AG09319 (cell line): ENCODE measurements around the gene VWA8.

- RRBS = no CpG with 5 or more reads among the region's 4 CpGs
Observed at GRCh38 chr13:41004652-41005368, 14.3 kb downstream of the ELF1 start.

DNA sequence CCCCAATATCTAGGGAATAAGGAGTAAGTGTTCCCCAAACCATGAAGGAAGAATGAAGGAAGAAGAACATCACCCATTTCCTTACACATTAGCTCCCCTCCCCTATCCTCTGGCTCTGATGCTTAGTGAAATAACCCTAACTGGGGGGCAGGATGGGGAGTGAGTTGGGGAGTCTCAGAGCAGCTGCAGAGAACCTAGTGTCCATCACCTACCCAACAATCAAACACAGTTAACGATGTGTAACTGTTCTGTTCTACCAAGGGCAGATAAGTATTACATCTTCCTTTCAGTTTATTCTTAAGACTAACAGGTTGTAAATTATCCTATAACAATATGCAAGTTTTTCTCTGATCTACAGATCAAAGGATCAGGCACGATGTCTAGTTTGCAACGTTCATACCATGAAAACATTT lies 12.8 kb downstream of the ELF1 start:
- RRBS = no CpG with 5 or more reads among the region's 3 CpGs

GRCh38 chr13:41356709-41357088 lies 45.6 kb downstream of the NAA16 start:
- RRBS = no CpG with 5 or more reads among the region's 4 CpGs

DNA sequence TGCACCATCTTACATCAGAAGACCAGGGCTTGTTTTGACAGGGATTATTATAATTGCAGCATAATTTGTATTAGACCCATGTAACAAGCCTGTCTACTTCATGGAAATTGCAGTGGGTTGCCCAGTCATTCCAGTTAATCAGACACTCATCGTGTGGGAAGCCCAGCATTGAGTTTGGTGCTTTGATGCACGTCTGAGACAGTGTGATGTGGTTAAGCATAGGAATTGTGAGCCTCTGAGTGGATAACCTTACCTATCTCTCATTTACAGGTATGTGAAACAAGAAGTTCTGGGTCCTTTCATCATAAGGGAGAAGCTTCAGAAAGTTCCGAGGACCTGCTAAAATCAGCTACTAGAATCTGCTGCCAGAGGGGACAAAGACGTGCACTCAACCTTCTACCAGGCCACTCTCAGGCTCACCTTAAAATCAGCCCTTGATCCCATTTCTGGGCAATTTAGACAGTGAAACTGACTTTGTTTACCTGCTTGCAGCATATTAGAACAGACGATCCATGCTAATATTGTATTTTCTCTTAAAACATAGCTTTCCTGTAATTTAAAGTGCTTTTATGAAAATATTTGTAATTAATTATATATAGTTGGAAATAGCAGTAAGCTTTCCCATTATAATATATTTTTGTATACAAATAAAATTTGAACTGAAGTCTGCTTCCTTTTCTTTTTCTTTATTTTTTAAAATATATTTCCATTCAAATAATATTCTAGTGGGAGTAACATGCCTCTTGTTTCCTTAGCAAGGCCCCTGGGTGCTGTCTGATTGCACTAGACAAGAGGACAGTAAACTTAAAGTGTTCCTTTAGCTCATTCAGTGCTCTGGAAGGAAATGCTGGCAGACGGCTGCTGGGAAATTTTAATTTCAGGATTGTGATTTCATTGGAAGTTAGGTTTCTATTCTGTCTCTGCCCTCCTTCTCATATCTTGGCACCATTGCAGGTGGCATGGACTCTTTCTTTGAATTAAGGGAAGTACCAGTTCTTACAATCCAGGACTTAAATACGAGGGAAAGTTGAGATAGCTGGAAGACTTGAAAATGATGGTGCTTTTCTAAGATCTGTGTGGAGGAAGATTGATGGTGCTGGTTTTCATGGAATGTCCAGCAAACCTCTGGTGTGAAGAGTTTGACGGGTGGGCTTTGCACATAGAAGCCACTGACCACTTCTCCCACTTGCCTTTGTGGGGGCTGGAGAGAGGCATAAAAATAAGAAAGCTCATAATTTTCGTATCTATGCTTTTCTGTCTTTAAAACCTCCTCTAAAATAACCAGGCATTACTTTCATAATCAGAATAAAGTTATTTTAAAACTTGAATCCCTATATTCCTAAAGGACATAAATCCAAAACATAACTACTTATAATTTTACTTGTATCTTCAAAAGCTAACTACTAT lies 13.4 kb downstream of the RGCC start:
- RRBS = no CpG with 5 or more reads among the region's 9 CpGs

- RRBS = no CpG with 5 or more reads among the region's 2 CpGs
Observed at GRCh38 chr13:41488167-41488567, 30.8 kb downstream of the RGCC start.

GRCh38 chr13:41622521-41623534 lies 165.5 kb downstream of the RGCC start:
- RRBS = no CpG with 5 or more reads among the region's 6 CpGs

DNA sequence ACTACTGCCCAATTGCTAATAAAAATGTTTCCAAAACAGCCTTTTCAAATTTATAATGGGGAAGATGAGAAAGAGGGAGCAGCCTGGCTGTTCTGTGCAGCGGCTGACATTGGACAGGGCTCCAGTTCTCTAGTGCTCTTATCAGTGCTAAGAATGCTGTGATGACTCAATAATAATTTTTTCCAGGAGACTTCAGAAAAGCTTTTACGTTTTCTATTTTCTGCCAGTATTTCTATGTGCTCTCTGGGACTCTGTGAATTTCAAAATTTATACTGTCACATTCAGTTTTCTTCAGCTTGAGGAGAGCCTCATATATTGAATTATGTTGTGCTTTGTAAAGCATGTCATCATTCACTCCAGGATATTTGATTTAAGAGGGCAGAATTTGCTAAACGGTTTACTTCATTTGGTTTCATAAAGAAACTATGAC lies 209.6 kb downstream of the VWA8 start:
- RRBS = no CpG with 5 or more reads among the region's 3 CpGs

GRCh38 chr13:41891361-41891874 lies 69.5 kb downstream of the VWA8 start:
- RRBS = no CpG with 5 or more reads among the region's 8 CpGs

DNA sequence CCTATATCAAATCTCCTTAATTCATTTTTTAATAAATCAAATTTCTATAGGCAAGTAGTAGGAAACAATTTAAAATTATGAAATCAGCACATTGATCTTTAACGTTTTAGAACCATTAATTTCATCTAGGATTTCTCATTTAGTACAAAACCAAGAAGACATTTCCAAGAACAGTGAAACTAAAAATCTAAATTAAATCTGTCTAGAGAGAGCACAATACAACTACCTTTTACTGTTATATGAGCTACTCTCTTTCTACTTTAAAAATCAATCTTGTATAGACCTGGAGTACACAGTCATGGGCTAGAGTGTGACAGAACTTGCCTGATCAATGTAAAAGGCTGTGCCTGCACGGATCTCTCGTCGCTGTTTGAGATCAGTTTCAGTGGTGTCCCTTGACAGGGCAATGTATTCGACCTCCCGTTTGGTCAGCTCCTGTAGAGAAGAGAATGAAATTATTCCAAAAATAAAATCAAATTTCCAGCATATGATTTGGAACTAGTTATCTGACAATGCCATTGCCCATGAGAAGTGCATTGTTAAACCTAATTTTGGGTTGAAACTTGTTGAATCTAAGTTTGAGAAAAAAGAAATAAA lies 53.5 kb downstream of the VWA8 start:
- RRBS = no CpG with 5 or more reads among the region's 6 CpGs

DNA sequence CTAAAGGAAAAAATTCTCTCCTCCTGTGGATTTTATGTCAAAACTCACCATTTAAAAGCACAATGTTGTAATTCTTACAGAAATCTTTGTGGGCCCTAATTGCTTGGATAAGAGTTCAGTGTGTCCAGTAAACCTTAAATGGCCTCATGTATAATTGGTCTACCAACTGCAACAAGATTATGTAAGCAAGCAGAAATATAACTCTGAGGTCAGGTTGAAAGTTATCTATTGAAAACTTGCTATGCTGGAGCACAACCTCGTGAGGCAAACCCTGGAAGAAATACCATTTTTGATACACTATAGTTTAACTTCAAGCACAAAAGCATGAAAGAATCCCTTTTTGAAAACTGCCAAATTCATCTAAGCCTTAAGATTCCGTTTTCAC lies 21.9 kb downstream of the VWA8 start:
- RRBS = no CpG with 5 or more reads among the region's 2 CpGs

DNA sequence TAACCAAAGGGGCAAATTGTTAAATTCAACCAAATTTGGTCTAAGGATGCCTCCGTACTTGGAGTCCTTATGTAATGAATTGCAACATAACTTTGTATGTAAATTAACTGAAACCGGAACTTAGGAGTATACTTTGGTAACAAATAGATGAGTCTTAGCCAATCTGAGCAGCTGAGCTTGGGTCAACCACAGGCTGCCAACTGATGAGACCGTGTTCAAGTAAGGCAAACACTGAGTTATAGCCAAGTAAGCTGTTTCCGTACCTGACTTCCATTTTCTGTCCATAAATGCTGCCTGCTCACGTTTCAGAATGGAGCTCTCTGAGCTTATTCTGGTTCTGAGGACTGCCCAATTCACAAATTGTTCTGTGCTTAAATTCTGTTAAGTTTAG lies 5.3 kb downstream of the VWA8 start:
- RRBS = no CpG with 5 or more reads among the region's 5 CpGs

- RRBS = 2% methylated on average over 5 of the region's 46 CpGs
Observed at GRCh38 chr13:41961038-41961761, at the start of gene VWA8. Gene VWA8 (minus strand): TSS chr13:41961109.

GRCh38 chr13:42039807-42040784 lies 8.4 kb upstream of the DGKH start:
- RRBS = under 1% methylated on average over 42 of the region's 104 CpGs

DNA sequence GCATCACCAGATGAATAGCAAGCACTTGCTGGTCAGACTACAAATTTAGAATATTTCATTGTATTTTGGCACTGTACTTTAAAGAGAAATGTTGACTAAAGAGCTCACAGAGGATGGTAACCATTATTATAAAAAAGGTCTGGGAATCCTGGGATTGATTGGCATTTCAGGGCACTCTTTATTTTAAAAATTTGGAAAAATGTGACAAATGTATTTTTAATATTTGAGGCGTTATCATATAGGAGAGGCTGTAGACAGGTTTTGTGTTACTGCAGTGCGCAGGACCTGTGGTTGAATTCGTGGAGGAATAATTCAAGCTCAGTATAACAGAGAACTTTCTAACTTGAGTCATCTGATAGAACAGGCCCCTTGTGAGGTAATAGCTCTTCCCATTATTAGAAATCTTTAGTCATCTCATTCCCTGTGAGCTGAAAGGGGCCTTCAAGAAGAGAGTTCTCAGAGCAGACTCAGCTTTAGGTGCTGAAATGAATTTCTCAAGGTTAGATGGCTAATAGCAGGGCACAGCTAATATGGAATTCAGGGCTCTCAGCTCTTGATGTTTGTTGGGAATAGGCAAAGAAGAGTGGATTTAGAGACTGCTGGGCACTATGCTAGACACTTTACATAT lies 89.3 kb downstream of the DGKH start:
- RRBS = no CpG with 5 or more reads among the region's 3 CpGs

GRCh38 chr13:42303344-42304147 lies 31.6 kb downstream of the AKAP11 start:
- RRBS = no CpG with 5 or more reads among the region's 7 CpGs

- RRBS = no CpG with 5 or more reads among the region's 10 CpGs
Observed at GRCh38 chr13:42720397-42721033, 60.9 kb upstream of the FAM216B start.

DNA sequence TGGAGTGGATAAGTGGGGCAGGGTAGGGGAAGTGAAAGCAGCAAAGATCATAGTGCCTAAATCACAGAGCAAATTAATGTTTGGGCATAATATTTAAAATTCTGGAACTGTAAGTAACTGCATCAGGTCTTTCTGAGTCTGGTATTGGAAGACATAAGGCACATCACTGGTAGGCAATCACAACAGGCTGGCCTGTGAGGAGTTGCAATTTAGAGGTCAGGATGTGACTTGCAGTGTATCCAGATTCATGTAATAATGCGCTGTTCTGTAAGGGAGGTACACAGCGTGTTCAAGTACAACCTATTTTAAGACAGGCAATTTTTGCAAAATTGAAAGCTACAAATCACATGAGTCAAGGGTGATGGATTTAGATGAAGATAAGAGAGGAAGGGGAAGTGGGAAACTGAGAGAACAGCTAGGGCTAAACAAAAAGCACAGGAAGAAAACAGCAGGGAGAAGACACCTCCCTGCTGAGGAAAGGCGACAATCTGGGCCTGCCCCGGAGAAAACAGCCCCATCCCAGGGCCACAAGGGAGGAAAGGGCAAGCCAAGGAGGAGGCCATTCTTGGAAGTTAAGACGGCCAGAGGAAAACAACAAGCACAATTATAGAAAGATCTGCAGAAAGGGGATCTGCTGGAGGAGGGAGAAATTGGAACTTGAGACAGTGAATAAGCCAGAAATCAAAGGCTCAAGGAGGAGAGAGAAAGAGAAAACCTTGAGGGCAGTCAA lies 138.2 kb downstream of the LACC1 start:
- RRBS = no CpG with 5 or more reads among the region's 5 CpGs

DNA sequence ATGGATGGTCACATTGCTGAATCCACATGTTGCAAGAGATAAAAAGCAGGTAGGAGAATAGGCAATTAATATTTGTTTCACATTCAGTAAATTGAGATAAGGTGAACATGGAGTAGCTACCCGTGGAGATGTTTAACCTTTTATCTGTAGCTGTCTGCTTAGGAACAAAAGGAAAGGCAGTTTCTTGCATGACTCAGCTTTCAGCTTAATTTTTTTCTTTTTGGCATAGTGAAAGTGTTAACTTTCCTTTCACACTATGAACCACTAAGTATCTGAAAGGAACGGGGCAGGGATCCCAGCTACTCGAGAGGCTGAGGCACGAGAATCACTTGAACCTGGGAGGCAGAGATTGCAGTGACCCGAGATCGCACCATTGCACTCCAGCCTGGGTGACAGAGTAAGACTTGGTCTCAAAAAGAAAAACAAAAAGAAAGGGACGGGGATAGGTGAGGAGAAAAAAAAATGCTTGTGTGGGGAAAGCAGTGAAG lies 105.4 kb downstream of the SMIM2 start:
- RRBS = no CpG with 5 or more reads among the region's 7 CpGs

DNA sequence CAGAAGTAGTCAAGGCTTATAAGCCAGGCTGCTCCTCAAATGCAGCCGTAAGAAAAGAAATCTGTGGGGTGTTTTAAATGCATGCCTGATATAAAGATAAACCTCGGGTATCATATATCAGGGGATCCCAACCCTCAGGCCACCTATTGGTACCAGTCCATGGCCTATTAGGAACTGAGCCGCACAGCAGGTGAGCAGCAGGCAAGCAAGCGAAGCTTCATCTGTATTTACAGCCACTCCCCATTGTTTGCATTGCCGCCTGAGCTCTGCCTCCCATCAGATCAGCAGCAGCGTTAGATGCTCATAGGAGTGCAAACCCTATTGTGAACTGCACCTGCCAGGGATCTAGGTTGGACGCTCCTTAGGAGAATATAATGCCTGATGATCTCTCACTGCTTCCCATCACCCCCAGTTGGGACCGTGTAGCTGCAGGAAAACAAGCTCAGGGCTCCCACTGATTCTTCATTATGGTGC lies 20.9 kb downstream of the SMIM2 start:
- RRBS = no CpG with 5 or more reads among the region's 8 CpGs

DNA sequence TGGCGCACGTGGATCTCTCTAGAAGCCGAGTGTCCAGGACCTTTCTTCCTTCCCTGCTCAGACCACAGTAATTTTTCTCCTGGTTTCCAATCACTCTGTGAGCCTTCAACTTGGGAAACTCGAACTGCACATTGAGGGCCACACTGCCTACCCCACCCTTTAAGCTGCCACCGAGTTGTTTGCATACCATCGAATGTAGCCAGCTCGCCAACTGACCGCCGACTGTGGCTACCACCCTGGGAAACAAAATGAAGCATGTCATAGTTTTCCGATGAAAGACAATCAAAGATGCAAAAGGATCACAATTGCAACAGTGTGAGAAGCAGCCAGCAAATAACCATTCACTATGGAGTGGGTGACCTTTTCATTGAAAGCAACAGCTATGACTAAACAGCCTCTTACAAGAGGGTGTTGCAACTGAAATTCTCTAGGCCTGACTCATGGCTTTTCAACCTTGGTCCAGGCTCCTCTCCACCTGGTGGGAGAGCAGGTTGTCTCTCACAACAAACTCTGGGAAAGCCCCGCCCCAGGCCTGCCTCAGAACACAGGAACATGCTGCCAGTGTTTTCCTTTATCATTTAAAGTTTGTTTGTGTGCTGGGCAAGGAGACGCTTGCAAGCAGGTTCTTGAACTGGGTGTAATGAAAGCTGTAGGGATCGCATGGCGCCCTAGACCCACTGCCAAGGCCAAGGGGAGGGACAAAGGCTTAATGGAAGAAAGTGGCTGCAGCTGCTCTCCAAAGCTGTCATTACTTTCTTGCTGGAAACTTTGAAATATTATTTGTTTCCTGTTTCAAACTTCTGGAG lies 70.9 kb upstream of the SMIM2 start:
- RRBS = no CpG with 5 or more reads among the region's 14 CpGs